Left lung (tissue), 1 donor: ENCODE measurements around a stretch of chr1.

GRCh38 chr1:235310421-235311051 lies 17.4 kb downstream of the ARID4B start:
- PRO-cap, result no peak

- PRO-cap, result bidirectional peak, plus-strand start at chr1:235329506, minus-strand start at chr1:235329288
Measured at GRCh38 chr1:235329112-235329973, 973 bp downstream of the GGPS1 start.

- PRO-cap, result no peak
Measured at GRCh38 chr1:235876455-235876917, 9.8 kb upstream of the LYST start.

GRCh38 chr1:235903036-235903469 lies 36.3 kb upstream of the LYST start:
- PRO-cap, result no peak

- PRO-cap, result no peak
Measured at GRCh38 chr1:235998820-235999238, 66.1 kb downstream of the NID1 start.

GRCh38 chr1:236067727-236068423 lies 3.0 kb upstream of the NID1 start:
- PRO-cap, result no peak

DNA sequence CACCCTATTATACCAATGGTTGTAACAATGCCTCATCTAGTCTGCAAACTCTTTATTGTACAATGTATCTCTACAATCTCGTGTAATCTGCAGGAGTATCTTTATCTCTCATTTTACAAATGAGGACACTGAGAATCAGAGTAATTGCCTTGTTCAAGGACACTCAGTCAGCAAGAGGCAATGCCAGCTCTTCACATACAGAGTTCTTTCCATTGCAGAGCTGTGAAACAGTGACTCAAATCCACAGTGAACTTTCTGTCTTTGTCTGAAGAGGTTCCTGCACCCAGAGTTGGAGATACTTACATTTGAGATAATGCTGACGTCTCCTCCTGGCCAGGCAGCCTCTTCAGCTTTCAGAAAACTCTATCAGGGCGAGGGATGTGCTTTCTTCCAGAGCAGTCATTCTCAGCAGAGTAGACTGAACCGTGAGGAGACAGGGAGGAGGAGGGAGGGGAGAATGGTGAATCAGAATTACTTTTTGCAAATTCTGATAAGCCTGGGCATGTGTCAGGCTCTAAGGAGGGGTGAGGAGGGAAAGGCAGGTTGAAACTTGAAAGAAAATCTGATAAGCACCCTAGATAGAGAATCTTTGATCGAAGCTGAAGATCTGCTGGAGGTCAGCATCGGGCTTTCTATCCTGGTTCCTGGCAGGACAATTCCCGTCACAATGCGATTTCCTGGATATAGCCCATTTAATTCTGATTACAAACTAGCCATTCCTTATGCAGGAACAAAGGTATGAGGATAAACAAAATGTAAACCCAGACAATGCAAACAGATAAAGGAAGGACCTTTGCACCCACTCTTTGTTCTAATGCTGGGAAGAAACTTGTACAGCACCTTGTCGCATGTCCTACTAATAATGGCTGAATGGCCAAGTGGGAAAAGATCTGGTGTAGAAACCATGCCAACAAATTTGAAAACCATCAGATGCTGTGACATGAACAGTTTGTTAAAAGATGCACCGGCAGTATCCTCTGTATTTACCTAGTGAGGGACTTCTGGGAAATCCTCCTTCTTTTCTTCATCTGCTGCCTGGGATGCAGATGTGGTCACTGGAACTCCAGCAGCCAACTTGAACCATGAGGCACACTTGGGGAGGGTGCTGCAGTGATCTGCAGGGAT lies 19.0 kb upstream of the NID1 start:
- PRO-cap, result no peak

- PRO-cap, result no peak
Measured at GRCh38 chr1:236144536-236145310, 2.4 kb downstream of the GPR137B start.

GRCh38 chr1:236163239-236163924 lies 21.0 kb downstream of the GPR137B start:
- PRO-cap, result no peak

GRCh38 chr1:236347912-236348377 lies 46.1 kb upstream of the EDARADD start:
- PRO-cap, result no peak

DNA sequence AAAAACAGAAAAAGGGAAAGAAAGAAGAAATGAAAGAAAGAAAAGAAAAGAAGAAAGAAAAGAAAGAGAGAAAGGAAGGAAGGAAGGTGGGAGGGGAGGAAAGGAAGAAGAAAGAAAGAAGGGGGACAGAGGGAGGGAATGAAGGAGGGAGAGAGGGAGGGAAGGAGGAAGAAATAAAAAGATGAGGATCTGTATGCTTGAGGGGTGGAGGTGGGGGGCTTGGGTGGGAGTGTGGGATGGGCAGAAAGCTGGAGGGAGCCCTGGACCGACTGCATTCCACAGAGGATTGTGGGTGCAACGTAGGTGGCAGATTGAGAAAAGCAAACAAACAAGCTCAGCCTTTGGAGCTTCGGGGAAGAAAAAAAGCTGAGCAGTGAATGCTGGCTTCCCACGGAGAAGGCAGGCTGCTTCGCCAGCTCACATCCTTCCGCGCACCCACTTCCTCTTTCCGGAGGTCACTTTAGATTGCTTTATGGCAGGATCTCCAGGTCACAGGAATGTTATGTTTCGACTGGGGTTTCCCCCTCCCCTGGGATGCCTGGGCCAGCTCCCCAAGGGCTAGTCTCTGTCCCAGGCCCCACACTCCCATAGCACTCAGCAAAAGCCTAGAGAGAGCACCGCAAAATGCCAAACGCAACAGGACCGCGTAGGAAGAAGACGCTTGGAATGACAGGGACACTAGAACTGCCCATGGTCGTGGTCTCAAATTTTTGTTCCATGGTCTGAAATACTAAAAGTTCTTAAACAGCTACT lies 20.7 kb upstream of the LGALS8 start:
- PRO-cap, result bidirectional peak, plus-strand start at position 373 of the sequence, minus-strand start at position 437 of the sequence

GRCh38 chr1:236700684-236701374 lies 14.5 kb downstream of the ACTN2 start:
- PRO-cap, result no peak

GRCh38 chr1:236701826-236702122 lies 15.5 kb downstream of the ACTN2 start:
- PRO-cap, result no peak

DNA sequence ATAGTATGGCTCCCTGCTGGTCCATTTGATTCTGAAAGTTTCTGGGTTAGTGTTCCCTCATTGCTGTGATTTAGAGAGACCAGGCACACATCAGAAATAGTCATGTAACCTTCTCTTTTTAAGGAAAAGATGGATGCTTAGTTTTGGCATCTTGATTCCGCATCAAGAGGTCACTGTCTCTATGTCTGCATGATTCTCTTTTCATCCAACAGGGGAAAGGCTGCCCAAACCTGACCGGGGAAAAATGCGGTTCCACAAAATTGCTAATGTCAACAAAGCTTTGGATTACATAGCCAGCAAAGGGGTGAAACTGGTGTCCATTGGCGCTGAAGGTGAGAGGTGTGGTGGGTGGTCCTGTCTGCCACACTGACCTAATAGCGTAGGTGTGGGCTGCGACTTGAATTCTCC lies 32.4 kb downstream of the ACTN2 start:
- PRO-cap, result no peak

- PRO-cap, result no peak
Measured at GRCh38 chr1:236751196-236751805, 43.8 kb upstream of the MTR start.

GRCh38 chr1:236900584-236901505 lies 103.4 kb downstream of the MT1HL1 start:
- PRO-cap, result no peak

- PRO-cap, result no peak
Measured at GRCh38 chr1:237146101-237146738, 104.2 kb downstream of the RYR2 start.

- PRO-cap, result no peak
Measured at GRCh38 chr1:237441288-237441704, 399.3 kb downstream of the RYR2 start.

DNA sequence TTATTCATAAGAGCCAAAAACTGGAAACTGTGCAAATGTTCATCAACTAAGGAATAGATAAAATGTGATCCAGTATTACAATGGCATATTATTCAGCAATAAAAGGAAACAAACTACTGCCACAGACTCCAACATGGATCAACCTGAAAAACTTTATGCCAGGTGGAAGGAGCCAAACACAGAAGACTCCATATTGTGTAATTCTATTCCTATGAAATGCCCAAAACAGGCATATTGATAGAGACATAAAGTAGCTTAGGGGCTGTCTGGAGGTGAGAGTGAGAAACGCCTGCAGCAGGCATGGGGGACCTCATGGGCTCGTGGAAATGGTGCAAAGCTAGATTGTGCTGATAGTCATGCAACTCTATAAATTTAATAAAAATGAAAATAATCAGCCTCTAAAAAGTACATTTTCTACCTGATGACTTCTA lies 366.6 kb downstream of the ZP4 start:
- PRO-cap, result no peak

DNA sequence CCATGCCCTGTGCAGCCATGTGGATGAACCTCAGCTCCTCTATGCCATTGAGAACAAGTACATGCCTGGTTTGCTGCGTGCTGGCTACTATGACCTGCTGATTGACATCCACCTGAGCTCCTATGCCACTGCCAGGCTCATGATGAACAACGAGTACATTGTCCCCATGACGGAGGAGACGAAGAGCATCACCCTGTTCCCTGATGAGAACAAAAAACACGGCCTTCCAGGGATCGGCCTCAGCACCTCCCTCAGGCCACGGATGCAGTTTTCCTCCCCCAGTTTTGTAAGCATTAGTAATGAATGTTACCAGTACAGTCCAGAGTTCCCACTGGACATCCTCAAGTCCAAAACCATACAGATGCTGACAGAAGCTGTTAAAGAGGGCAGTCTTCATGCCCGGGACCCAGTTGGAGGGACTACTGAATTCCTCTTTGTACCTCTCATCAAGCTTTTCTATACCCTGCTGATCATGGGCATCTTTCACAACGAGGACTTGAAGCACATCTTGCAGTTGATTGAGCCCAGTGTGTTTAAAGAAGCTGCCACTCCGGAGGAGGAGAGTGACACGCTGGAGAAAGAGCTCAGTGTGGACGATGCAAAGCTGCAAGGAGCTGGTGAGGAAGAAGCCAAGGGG lies 276.5 kb downstream of the ZP4 start:
- PRO-cap, result no peak